Metastatic Breast Carcinoma in the Ovary (tissue), 3 donors: ENCODE results near the genes IL17RC, TATDN2 and SLC6A1.

DNA sequence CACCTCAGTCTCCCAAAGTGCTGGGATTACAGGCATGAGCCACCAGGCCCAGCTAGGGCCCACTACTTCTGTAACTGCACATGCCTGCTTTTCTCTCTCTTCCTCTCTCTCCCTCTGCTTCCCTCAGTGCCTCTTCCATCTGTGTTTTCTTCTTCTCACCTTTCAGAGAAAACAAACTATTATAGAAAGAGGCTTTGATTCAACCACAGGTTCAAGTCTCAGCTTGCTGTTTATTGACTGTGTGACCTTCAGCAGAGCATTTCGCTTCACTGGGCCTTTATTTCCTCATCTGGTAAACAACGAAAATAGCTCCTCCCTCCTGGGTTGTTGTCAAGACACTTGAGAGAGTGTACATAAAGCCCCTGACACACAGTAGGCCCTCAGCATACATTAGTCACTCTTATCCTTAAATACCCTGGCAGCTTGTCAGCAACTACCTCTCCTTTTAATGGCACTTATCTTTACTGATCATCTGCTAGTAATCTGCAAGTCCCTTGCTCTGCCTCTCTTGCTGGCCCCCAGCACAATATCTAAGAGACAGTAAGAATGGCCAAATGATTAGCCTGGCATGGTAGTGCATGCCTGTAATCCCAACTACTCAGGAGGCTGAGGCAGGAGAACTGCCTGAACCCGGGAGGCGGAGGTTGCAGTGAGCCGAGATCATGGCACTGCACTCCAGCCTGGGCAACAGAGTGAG is 10.0 kb downstream of the TADA3 start:
- PRO-cap, 3 experiments, result no peak in any of the 3 experiments

GRCh38 chr3:9810833-9811267 is 788 bp downstream of the TTLL3 start:
- PRO-cap, 3 experiments, result no peak in any of the 3 experiments

DNA sequence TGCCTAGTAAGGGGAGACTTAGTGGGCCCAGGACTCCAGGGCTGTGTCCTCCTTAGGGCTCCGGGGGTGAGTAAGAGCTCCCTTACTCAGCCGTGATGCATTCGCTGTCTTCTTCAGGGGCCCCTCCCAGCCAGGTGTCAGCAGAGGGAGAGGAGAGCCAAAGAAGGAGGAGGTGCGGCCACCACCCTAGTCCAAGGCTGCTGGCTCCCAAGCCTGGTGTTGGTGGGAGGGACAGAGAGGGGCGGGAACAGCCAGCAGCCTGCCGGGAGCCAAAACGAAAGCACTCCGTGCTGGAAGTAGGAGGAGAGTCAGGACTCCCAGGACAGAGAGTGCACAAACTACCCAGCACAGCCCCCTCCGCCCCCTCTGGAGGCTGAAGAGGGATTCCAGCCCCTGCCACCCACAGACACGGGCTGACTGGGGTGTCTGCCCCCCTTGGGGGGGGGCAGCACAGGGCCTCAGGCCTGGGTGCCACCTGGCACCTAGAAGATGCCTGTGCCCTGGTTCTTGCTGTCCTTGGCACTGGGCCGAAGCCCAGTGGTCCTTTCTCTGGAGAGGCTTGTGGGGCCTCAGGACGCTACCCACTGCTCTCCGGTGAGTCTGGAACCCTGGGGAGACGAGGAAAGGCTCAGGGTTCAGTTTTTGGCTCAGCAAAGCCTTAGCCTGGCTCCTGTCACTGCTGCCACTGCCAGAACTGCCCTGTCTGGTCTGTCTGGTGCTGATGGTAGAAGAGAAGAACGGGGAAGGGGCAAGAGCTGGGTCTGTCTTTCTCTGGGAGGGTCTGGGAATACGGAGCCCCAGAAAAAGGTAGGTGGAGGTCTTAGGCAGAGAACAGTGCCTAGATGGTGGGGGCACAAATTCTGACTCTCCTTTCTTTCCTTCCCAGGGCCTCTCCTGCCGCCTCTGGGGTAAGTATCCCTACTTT is at the start of gene IL17RC:
IL17RC (plus strand) TSS at position 272 of the 925 bp plus-strand sequence.
- PRO-cap, 3 experiments, result peak in 3 of 3 experiments; most common plus-strand start position 311 of the sequence (in 2); most common minus-strand start position 696 of the sequence (in 3)

DNA sequence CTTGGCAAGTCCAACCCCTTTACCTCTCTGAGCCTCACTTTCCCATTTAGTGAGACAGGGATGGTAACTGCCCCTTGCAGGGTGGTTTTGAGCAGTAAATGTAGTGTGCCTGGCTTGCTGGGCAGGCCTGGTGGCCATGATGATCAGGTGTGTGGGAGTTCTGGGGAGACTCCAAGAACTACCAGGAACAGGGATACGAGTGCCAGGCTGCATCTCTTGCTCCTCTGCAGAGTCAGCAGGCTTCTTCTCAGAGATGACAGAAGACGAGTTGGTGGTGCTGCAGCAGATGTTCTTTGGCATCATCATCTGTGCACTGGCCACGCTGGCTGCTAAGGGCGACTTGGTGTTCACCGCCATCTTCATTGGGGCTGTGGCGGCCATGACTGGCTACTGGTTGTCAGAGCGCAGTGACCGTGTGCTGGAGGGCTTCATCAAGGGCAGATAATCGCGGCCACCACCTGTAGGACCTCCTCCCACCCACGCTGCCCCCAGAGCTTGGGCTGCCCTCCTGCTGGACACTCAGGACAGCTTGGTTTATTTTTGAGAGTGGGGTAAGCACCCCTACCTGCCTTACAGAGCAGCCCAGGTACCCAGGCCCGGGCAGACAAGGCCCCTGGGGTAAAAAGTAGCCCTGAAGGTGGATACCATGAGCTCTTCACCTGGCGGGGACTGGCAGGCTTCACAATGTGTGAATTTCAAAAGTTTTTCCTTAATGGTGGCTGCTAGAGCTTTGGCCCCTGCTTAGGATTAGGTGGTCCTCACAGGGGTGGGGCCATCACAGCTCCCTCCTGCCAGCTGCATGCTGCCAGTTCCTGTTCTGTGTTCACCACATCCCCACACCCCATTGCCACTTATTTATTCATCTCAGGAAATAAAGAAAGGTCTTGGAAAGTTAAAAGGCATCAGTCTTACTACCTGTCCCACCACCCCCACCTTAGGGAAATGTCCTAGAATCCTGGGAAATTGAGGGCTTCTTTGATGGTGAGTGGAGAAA is 7.8 kb downstream of the PRRT3 start:
- PRO-cap, 3 experiments, result no peak in any of the 3 experiments

DNA sequence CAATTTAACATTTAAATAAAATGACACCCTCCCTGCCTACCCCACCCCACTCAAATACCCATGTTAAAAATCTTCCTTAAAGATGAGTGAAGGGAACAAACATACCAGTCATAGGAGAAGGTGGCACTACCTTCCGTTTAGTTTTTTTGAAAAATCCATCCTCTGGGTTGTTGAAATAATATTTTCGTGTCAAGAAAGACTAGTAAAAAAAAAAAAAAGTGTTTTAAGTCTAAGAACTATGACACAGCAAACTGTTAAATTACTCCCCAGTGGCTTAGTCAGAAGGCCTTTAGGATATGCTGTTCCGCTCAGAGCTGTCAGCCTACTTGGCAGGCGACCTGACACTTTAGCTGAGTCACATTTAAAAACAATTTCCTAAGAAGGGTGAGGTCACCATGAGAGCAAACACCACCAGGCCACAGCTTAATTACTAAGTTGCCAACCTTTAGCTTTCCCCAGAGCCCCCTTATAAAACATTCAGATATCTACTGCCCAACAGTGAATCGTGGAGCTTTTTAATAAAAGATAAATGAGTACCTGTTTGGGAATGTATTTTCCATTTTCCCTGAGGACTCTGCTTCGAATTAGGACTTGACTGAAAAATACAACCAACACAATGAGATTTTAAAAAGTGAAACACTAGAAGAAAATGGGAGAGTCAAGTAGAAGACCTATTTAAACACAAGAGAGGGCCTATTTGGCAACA is 9.6 kb downstream of the EMC3 start:
- PRO-cap, 3 experiments, result no peak in any of the 3 experiments

GRCh38 chr3:10155123-10155846 is 9.4 kb upstream of the IRAK2 start:
- PRO-cap, 3 experiments, result no peak in any of the 3 experiments

- PRO-cap, 3 experiments, result no peak in any of the 3 experiments
Observed at GRCh38 chr3:10189083-10189465, 24.4 kb downstream of the IRAK2 start.

- PRO-cap, 3 experiments, result peak in 3 of 3 experiments; most common plus-strand start chr3:10248474 (in 3); most common minus-strand start chr3:10248678 (in 1)
Observed at GRCh38 chr3:10248415-10249291, at the start of gene TATDN2. Gene TATDN2, plus strand, starts transcription at chr3:10248459.

DNA sequence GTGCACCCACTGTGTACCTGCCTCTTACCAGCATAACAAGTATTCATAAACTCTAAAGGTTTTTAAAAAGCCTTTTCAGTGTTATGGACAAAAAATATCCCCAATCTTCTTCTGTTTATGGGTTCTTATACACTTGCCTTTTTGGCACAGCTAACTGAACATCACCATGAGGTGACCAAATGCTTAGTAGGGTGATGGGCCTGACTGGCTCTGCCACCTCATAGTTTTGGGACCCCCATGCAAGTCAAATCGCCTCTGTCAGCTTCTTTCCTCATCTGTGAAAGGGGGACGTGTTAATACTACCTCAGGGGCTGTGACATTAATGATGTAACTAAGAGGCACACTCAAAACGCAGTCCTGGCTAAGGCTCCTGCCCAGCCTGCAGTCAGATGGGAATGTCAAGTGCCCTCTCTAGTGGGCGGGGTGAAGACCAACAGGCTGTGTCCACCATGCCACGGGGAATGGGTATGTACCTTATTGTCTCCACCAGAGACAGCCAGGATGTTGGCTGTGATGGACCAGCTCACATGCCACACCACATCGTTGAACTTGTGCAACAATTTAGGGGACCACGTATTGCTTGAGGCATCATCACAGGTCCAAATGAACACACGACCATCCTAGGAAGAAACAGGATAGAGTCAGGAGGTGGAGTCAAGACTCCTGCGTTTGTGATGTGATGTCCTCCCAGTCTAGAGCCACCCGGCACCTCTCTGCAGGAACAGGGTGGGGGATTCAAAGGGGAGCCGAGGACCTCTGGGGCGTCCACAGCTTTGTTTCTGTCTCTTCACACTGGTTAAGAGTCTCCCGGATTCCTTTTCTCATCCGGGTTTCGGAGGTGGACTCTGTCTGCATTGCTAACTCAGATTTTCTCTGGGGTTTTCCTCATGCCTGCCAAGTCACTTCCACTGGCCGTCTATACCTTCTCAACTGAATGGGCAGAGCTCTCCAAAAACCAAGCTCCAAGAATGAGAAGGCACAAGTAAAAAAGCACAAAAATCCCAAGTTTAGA is 11.1 kb upstream of the GHRL start:
- PRO-cap, 3 experiments, result no peak in any of the 3 experiments

- PRO-cap, 3 experiments, result no peak in any of the 3 experiments
Observed at GRCh38 chr3:10389717-10390540, 69.0 kb upstream of the SEC13 start.

- PRO-cap, 3 experiments, result no peak in any of the 3 experiments
Observed at GRCh38 chr3:10666476-10667246, 149.4 kb upstream of the SLC6A11 start.

- PRO-cap, 3 experiments, result peak in 3 of 3 experiments; most common plus-strand start chr3:10992762 (in 2)
Observed at GRCh38 chr3:10992459-10992839, at the start of gene SLC6A1. Gene SLC6A1, plus strand, starts transcription at chr3:10992748.

DNA sequence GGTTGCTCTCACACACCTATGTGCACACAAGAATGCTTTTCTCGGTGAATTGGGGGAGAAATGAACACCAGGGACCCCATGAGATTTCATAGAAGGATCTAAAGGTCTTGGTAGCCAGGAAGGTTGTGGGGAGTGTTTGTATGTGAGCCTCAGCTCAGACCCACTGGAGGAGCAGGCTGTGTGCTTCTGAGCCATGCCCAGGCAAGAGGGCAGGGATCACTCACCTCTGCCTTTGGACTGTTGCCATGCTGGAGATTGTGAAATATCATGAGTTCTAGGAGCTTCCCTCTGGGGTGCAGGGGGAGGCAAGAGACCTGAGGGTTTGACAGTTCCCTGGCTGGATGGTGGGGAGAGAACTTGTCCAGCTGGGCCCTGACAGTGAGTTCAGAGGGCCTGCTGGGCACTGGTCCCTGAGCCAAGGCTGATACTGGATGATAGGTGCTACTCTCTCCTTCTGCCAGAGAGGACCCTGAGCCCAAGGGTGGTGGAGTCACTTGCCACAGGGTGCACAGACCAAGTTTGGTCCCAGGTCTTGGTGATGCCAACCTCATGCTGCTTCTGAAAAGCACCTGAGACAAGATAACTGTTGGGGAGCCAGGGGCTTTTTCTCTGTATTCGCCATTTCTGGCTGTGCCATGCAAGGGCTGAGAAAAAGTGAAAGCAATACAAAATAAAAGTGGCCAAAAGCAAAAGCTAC is 6.1 kb downstream of the SLC6A1 start:
- PRO-cap, 3 experiments, result no peak in any of the 3 experiments

- PRO-cap, 3 experiments, result no peak in any of the 3 experiments
Observed at GRCh38 chr3:11154931-11155327, 636 bp downstream of the HRH1 start.

DNA sequence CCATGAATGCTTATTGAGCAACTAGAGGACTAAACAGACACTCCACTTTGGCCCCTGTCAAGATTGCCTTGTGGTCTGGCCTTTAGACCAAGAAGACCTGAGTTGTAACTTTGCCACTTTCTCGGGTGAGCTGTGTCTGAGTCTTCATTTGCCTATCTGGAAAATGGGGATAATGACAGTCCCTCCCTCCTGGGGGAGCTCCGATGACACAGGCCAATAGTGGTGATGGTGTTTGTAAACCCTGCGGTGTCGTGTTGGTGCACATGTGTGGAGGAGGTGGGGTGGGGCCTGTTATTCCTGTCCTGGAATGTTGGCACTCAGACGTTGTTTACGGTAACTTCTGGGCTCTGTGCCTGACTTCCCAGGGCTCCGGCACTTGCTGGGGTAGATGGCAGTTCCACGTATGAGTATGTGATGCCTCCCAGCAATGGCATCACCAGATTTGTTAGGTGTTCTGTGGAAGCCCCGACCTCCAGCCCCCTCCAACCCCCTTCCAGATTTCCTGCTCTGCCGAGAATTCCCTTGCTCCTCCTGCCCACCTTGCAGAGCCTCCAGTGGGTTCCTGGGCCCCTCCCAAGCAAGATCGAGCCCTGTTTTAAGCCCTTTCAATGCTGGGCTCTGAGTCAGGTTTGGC is 31.3 kb downstream of the HRH1 start:
- PRO-cap, 3 experiments, result no peak in any of the 3 experiments

GRCh38 chr3:11308041-11308498 is 35.9 kb downstream of the ATG7 start:
- PRO-cap, 3 experiments, result no peak in any of the 3 experiments

GRCh38 chr3:11386276-11386794 is 114.1 kb downstream of the ATG7 start:
- PRO-cap, 3 experiments, result peak in 1 of 3 experiments; most common minus-strand start chr3:11386554 (in 1)

- PRO-cap, 3 experiments, result no peak in any of the 3 experiments
Observed at GRCh38 chr3:11580121-11580703, 63.5 kb downstream of the VGLL4 start.

- PRO-cap, 3 experiments, result no peak in any of the 3 experiments
Observed at GRCh38 chr3:11634007-11634924, 9.4 kb downstream of the VGLL4 start.

GRCh38 chr3:11637989-11638905 is 5.5 kb downstream of the VGLL4 start:
- PRO-cap, 3 experiments, result no peak in any of the 3 experiments